Spinal cord (tissue), 3 donors: ENCODE measurements around a stretch of chr20.

- PRO-cap = no peak
- RAMPAGE, long total RNA = no peak
Measured at GRCh38 chr20:5118567-5119084, 1.1 kb downstream of the PCNA start.

DNA sequence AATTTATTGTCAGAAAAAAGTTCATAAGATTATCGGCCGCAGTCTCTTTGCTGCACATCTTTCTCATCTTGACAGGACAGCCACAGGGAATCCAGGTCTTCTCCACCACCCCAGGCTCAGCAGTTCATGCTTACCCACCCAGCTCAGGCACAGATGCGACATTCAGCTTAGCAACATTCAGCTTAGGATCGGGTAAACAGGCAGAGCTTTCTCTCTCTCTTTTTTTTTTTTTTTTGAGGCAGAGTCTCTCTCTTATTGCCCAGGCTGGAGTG lies 80.9 kb downstream of the GPCPD1 start:
- PRO-cap = no peak
- RAMPAGE, long total RNA = no peak

DNA sequence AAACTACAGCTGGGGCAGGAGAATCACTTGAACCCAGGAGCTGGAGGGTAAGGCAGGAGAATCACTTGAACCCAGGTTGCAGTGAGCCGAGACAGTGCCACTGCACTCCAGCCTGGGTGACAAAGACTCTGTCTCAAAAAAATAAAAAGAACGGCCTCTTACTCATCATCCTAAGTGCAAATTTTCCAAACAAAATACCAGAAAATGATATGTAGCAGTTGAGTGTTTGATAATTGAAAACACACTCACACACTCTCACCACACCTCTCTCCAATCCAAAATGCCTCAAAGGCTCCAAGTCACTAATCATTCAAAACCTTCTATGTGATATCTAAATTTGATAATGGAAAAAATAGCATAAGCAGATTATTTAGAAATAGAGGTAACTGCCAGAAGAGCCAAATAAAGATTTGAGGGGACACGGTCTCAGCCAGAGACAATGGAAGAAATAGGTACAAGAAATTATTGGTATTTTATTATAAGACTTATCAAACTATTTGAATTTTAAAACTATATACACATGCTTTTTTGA lies 59.1 kb downstream of the GPCPD1 start:
- PRO-cap = no peak
- RAMPAGE, long total RNA = no peak

DNA sequence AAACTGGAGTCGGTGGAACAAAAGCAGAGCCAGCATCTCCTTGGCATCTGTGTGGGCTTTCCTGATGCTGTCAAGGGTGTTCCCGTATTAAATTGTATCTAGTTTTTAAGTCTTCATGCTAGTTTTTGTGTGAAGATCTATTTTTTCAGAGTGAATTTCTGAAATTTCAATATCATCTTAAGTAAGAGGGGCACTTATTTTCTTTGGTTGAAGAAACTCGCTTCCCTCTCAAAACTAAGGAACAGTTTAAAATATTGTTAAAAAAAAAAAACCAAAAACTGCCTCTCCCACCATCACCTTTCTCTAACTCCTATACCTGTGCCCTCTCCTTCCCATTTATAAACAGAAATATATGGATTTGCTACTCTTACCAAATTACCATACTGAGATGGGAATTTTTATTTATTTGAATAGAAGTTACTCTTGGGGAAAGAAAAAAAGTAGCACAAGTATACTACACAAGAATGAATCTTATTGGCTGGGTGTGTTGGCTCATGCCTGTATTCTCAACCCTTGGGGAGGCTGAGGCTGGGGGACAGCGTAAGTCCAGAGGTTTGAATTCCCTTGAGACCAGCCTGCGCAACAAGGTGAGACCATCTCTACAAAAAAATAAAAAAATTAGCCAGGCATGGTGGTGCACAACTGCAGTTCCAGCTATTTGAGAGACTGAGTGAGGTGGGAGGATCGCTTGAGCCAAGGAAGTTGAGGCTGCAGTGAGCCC lies 46.6 kb downstream of the GPCPD1 start:
- PRO-cap = no peak
- RAMPAGE, long total RNA = no peak

- PRO-cap = no peak
- RAMPAGE, long total RNA = no peak
Measured at GRCh38 chr20:5737063-5737899, 12.9 kb upstream of the SHLD1 start.

- PRO-cap = no peak
- RAMPAGE, long total RNA = no peak
Measured at GRCh38 chr20:5797587-5798081, 47.4 kb downstream of the SHLD1 start.

GRCh38 chr20:5862954-5863255 lies 48.4 kb upstream of the CHGB start:
- PRO-cap = no peak
- RAMPAGE, long total RNA = no peak

- PRO-cap = no peak
- RAMPAGE, long total RNA = no peak
Measured at GRCh38 chr20:6014195-6014792, 8.4 kb downstream of the CRLS1 start.

GRCh38 chr20:6037177-6037894 lies 16.5 kb downstream of the LRRN4 start:
- PRO-cap = no peak
- RAMPAGE, long total RNA = no peak

DNA sequence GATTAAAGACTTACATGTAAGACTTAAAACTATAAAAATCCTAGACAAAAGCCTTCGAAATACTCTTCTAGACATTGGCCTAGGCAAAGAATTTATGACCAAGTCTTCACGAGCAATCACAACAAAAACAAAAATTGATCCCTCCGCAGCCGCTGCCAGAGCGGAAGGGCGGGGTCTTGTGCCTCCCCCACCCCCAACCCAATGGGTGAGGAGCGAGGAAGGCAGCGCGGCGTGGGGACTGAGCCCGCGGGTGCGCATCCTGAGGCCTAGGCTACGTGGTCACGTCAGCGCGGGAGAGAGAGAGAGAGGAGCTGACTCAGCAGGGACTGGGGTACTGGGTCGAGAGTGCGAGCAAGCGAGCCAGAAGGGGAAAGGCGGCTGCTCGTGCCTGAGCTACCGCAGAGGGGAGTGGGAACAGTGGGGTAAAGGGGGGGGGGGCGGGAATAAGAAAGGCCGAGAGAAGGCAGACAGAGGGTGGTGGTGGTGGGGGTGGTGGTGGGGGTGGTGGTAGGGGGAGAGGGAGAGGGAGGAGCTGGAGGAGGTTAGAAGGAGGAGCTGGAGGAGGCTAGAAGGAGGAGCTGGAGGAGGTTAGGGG lies 90.1 kb upstream of the FERMT1 start:
- PRO-cap = no peak
- RAMPAGE, long total RNA = no peak

DNA sequence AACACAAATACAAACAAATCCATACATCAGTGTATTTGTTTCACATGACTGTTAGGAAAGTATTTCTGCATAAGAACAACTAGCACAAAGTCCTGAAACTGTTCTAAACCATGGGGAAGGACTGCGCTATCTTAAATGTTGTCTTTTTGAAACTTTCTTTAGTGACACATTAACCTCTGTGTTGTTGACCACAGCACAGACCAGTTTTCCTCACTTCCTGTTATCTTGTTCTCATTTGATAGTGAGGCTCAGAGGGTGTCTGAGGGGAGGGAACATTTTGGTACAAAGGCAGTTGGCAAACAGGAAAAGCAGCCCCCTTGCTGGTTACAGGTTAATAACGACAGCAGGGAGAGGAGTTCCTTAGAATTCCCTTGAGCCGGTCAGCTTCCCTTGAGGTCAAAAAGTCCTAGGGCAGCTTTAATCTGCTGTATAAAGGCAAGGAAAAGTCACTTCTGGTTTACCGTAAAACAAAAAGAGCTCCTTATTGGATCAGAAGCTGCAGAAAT lies 143.5 kb upstream of the BMP2 start:
- PRO-cap = no peak
- RAMPAGE, long total RNA = no peak

GRCh38 chr20:6766508-6766941 lies 961 bp upstream of the BMP2 start:
- PRO-cap = no peak
- RAMPAGE, long total RNA = no peak

DNA sequence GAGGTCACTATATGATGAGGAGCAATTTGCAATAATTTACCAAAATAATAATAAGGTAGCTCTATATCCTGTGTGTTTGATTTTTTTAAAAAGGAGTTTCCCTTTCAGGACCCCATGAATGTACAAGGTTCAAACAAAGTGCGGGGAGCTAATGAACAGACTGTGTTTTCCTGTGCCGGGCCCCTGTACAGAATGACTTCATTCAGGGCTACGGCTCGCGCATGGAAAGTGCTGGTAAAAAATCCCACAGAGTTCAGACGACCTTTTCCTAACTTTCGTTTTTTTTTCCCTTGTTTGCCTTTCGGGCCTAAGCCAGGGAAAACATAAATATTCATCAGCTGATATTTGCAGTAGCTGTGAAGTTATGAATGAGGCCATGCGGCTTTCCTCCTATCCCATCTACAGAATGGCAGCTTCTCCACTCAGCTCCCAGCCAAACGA lies 74.0 kb downstream of the HAO1 start:
- PRO-cap = no peak
- RAMPAGE, long total RNA = no peak

DNA sequence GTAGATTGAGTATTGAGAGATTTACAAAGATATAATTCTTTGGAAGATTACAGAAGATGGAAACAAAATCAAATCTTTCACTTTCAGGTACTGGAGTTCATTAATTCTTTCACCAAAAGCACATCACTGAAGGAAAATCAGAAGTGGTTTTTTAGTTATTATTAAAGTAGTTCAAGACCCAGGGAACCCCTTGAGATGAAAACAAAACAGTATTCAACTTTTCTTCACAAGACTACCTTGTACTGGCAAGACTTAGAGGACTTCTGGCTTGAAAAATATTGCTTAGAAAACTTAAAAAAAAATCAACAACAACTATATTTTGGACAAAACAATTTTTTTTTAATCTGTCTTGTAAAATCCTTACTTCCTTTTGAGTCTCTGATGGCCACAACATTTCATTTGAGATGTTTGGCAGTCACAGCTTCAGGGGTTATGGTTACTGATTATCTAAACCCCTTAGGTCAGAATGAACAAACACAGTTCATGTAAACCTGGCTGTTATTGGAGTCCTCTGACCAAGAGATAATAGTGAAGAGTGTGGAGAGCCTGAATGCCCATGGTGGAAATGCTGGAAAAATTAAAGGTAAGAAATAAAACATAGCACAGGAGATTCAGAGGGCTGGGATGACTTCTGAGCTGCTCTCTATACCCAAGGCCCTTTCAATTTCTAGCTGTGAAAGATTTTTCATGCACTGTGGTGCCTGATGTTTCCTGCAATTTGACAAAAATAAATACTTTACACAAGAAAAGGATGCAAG lies 38.3 kb downstream of the TMX4 start:
- PRO-cap = no peak
- RAMPAGE, long total RNA = no peak

- PRO-cap = no peak
- RAMPAGE, long total RNA = no peak
Measured at GRCh38 chr20:7987026-7987497, 32.5 kb downstream of the TMX4 start.

- PRO-cap = no peak
- RAMPAGE, long total RNA = no peak
Measured at GRCh38 chr20:7996222-7996928, 23.2 kb downstream of the TMX4 start.

GRCh38 chr20:8096292-8096644 lies 35.8 kb upstream of the PLCB1 start:
- PRO-cap = no peak
- RAMPAGE, long total RNA = no peak

DNA sequence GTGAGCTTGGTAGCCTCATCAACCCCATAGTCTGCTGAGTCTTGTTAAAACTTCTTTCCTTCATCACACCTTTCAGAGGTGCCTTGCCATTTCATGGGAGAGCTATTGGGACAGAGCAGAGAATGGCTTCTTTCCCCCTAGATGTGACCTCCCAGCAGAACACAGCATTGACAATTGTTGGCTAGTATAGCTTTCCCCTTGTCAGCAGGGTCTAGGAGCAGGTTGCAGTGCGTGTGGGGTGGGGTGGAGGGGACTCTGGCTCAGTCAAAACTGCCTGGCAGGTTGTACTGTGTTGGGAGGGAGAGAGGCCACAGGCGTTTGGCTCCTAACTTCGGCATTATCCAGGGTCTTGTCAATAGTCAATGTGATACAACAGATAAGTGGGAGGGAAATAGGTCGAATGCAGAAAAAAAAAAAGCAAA lies 401.1 kb upstream of the PLCB4 start:
- PRO-cap = no peak
- RAMPAGE, long total RNA = no peak

DNA sequence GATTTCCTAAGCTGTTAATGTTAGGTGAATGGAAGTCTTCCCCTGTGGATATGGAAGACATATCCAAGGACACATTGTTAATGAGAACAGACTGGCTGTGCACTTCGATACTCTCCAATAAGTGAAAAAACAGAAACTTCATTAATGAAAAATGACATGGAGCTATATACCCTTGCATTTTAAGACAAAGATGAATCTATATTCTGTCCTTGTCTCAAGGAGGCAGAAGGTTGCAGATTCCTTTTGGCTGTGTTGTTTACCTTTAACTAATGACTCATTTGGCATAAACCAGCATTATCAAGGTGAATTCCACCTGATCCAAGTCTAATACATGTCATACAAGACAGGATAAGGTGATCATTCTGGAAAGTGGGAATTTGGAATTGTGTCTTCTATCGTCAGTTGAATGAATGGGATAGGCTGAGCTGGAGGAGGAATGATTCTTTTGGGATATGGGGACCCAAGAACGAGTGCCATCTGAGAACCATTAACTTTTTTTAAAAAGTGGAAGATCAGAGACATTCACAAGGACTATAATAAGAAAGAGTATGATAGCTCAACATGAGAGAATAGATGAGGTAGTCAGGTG lies 192.9 kb downstream of the PLCB4 start:
- PRO-cap = no peak
- RAMPAGE, long total RNA = no peak

DNA sequence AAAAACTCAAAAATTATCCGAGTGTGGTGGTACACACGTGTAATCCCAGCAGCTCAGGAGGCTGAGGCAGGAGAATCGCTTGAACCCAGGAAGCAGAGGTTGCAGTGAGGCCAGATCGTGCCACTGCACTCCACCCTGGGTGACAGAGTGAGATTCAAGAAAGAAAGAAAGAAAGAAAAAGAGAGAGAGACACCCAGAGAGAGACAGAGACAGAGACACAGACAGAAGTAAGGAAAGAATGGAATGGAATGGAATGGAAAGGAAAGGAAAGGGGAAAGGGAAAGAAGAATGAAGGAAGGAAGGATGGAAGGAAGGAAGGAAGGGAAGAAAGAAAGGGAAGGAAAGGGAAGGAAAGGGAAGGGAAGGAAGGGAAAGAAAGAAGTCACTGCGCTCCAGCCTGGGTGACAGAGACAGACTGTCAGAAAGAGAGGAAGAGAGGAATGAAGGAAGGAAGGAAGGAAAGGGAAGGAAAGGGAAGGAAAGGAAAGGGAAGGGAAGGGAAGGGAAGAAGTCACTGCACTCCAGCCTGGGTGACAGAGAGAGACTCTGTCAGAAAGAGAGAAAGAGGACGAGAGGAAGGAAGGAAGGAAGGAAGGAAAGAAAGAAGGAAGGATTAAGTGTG lies 221.4 kb upstream of the LAMP5 start:
- PRO-cap = no peak
- RAMPAGE, long total RNA = no peak